Cerebellum (tissue), 5 donors: ENCODE data around the gene BMP8B.

GRCh38 chr1:39625063-39625976 is 14.1 kb downstream of the HEYL start:
- PRO-cap, 3 experiments: no peak in any of the 3 experiments
- RAMPAGE, long total RNA: no peak

GRCh38 chr1:39632683-39633298 is 6.7 kb downstream of the HEYL start:
- PRO-cap, 3 experiments: peak in 2 of 3 experiments; most common plus-strand start chr1:39633121 (in 2); most common minus-strand start chr1:39632963 (in 1)
- RAMPAGE, long total RNA: start-site peak on the minus strand at chr1:39632958-39633015, 6 and 11 reads in 2 replicates

DNA sequence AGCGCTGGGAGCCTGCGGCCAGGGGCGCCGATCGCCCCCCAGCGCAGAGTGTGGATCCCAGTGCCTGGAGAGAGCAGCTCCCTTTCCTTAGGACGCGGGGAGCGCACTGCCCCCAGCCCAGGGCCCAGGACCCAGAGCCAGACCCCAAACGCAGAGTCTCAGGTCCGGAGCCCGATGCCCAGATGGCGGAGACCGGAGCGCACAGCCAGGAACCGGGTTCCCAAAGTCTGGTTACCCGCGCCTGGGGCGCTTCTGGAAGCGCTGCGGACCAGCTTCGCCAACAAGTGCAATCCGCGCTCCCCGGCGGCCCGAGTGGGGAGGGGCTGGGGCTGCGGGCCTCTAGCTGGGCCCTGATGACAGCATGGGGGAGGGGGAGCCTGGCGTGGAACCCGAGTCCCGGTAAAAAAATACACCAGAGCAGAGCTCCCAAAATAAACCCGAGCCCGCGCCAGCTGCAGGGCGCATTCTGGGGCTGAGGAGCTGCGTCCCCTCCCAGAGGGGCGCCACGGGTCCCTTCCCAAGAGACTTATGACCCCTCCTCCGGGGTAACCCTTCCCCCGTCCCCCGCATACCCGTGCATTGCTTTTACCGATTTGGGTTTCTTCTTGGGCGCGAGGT is 483 bp downstream of the NT5C1A start:
- PRO-cap, 3 experiments: peak in 3 of 3 experiments; most common plus-strand start position 451 of the sequence (in 2); most common minus-strand start position 284 of the sequence (in 1)
- RAMPAGE, long total RNA: no peak

GRCh38 chr1:39788436-39789803 is at the start of gene BMP8B:
Gene BMP8B, minus strand, starts transcription at chr1:39788865.
- PRO-cap, 3 experiments: no peak in any of the 3 experiments
- RAMPAGE, long total RNA: no peak

GRCh38 chr1:39961114-39961380 is 6.1 kb downstream of the MFSD2A start:
- PRO-cap, 3 experiments: no peak in any of the 3 experiments
- RAMPAGE, long total RNA: no peak

GRCh38 chr1:40132693-40133379 is 28.4 kb upstream of the RLF start:
- PRO-cap, 3 experiments: no peak in any of the 3 experiments
- RAMPAGE, long total RNA: no peak

DNA sequence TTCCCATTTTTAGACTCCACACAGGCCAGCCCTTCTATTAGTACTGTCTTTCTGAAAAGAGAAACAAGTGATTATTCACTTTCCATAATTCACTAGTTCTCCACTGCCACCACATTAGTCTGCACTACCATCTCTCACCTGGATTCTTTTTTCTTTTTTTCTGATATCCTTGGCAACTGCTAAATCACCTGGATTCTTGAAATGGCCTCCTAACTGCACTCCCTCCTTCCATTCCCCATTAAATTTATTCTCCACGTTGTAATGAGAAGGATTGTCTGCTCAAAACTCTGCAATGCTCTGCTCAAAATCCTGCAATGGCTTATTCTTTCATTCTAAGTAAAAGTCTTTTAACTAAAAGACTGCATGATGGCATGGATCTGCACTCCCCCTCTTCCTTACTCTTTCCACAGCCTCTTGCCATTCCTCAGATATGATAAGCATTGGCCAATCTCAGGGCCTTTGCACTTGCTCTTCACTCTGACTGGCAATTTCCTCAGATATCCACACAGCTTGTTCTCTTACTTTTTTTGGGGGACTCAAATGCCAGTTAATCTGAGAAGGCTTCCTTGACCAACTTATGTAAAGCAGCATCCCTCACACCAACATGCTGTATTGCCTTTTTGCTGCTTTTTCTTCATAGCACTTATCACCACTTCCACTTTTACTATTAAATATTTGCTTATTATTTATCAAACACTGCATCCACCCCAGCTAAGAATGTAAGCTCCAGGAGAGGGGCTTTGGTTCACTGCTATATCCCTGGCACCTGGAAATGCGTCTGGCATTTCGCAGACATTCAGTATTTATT is 2.9 kb upstream of the ZMPSTE24 start:
- PRO-cap, 3 experiments: no peak in any of the 3 experiments
- RAMPAGE, long total RNA: no peak

DNA sequence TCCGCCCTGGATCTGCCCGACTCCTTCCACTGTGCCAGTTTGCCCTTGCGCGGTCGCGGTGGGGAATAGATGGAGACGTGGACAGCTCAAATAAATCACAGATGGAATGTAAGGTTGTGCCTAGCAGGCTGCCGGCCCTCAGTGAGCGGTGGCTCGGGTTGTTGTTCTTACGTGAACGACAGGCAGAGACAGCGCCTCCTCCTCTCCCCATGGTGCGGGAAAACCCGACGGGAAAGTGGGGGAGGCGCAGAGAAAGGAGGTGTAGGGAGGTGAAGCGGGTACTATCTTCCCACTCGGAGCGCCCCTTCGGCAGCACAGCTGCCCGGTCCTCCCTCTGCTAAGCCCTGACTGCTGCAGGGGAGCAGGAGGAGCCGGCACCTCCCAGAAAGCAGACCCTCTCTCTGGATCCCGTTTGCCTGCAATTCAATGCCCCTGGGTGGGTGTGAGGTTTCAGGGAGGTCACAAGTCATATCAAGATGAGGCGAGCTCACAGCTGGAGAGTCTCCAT is 1.1 kb downstream of the COL9A2 start:
- PRO-cap, 3 experiments: no peak in any of the 3 experiments
- RAMPAGE, long total RNA: no peak

GRCh38 chr1:40339436-40339686 is 22.3 kb upstream of the COL9A2 start:
- PRO-cap, 3 experiments: no peak in any of the 3 experiments
- RAMPAGE, long total RNA: no peak

DNA sequence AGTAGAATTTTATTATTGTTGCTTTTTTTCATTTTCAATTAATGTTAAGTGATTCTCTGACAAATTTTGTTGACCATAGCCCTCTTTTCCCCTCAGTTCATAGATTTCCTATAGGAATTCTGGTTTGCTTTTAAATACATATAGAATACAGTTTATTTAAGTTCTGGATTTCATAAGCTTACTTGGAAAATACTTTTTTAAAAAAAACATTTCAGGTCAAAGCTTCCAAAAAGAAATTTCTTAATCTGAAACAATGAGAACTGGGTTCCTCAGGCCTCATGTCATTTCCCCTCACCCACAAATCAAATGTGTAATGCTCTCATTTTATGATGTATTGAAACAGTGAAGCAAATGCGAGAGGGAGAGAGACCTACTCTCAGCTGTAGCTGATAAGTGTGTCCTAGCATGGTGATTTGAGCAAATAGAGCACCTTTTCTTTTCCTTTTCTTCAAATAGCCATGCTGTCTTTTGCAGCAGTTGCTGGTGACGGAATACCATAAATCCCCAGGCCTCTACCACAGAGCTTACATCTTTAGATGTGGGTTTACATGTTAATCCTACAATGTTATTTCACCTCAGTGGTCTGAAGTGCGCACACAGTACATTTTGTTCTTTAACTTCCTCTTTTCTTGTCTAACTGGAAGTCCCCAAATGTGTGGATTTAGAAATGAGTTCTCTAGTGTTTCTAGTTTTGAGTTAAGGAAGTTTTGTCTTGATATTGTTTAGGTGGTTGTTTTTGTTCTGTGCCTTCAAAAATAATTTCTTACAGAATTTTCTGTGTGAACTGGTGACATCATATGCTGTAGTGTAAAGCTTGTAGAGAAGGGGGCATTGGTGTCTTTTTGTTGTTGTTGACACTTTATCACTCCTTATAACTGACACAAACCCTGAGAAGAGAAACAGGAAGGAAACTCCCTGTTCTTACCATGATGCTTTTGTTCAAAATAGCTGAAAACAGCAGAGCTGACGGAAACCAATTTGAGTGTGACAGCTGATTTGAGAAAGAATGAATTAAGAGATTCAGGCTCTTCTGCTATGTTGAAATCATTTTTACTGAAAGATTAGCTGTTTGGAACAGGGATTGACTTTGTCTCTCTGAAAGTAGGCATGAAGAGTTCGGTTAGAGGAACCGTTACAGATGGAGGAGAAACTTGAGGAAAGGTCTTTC is 12.1 kb downstream of the SMAP2 start:
- PRO-cap, 3 experiments: peak in 1 of 3 experiments; most common plus-strand start position 342 of the sequence (in 1)
- RAMPAGE, long total RNA: no peak

- PRO-cap, 3 experiments: no peak in any of the 3 experiments
- RAMPAGE, long total RNA: no peak
Measured at GRCh38 chr1:40389290-40389810, 15.8 kb downstream of the SMAP2 start.

DNA sequence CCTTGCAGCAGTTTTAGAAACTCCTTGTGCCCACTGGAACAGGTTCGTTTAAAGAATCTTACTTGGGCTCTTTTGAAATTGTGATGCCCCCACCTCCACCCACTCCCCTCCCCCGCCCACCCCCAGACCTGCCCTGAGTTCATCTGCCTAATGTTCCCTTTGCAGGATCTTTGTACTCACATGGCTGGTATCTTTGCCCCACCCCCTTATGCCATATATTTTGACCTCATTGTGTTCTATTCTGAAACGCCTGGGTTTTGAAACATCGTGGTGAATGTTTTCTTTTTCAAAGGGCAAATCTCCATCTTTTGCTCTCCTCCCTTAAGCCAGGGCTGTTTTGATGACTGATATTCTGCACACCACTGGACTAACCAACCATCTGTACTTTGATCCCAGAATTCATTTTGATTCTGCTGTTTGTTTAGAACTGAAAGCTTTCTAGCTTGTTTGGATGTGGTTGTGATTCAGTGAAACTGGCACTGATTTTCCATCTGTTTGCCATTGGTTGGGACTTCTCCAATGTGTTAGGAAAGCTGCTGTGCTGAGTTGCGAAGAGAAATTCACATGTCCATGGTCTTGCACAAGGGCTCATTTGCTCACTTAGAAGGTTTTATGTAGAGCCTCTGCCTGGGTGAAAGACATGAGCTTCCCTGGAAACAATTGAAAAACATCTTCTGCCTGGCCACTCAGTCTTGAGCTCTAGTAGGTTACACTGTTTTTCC is 16.4 kb downstream of the SMAP2 start:
- PRO-cap, 3 experiments: no peak in any of the 3 experiments
- RAMPAGE, long total RNA: no peak

DNA sequence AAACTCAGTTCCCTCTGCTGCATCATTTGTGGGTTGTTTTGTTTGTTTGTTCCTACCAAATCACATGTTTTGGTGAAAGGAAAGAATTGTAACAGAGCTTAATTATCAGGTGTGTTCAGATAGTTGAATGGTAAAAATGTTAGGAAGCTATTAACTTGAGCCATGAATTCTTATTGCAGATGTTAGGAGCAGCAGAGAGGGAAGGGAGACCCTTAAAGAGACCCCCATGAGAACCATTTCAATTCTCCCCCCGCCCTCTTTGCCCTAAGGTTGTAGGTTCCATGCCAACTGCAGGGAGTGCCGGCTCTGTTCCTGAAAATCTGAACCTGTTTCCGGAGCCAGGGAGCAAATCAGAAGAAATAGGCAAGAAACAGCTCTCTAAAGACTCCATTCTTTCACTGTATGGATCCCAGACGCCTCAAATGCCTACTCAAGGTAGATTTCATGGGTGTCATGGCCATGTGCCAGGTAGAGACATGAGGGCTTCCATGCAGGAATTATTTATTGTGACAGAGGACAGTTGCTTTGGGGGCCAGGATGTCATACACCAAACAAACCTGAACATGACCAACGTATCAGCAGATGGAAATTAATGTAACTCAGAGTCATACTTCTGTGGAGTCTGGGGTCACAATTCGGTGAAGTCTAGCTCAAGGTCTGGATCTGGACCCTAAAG is 34.2 kb upstream of the ZFP69B start:
- PRO-cap, 3 experiments: no peak in any of the 3 experiments
- RAMPAGE, long total RNA: no peak

DNA sequence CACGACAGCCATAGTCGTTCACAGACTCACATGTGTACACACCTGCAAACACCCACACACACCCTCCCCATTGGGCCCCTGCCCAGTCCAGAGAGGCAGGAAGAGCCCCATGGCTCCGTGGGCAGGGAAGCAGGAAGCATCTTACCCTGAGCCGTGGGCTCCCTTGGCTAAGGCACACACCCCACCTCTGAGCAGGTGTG is 16.2 kb downstream of the RIMS3 start:
- PRO-cap, 3 experiments: no peak in any of the 3 experiments
- RAMPAGE, long total RNA: no peak

GRCh38 chr1:40690593-40691008 is 903 bp upstream of the NFYC start:
- PRO-cap, 3 experiments: no peak in any of the 3 experiments
- RAMPAGE, long total RNA: no peak

GRCh38 chr1:40708531-40709917 is 17.5 kb downstream of the NFYC start:
- PRO-cap, 3 experiments: peak in 3 of 3 experiments; most common plus-strand start chr1:40709333 (in 3); most common minus-strand start chr1:40709156 (in 1)
- RAMPAGE, long total RNA: no peak

DNA sequence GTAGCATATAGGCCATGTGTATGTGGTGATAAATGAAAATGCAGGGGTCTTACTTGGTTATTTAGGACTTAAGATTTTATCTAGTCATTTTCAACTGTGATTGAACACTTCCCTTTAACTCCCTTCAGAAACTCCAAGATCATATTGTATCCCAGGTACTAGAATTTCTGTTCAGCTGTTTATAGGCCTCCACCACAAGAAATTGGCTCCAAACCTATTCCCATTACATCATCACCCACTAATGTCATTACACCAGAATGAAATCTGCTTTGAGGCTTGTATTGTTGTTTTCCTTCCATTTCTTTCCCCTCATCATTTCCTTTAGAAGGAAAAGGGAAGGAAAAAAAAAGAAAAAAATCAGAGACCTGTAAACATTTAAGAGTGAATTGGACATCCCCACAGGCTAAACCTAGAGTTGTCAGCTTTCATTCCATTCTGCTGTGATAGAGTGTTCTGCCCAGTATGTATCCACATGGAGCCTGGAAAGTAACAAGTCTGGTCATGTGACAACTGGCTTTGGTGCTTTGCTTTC is 44.5 kb downstream of the NFYC start:
- PRO-cap, 3 experiments: no peak in any of the 3 experiments
- RAMPAGE, long total RNA: no peak

DNA sequence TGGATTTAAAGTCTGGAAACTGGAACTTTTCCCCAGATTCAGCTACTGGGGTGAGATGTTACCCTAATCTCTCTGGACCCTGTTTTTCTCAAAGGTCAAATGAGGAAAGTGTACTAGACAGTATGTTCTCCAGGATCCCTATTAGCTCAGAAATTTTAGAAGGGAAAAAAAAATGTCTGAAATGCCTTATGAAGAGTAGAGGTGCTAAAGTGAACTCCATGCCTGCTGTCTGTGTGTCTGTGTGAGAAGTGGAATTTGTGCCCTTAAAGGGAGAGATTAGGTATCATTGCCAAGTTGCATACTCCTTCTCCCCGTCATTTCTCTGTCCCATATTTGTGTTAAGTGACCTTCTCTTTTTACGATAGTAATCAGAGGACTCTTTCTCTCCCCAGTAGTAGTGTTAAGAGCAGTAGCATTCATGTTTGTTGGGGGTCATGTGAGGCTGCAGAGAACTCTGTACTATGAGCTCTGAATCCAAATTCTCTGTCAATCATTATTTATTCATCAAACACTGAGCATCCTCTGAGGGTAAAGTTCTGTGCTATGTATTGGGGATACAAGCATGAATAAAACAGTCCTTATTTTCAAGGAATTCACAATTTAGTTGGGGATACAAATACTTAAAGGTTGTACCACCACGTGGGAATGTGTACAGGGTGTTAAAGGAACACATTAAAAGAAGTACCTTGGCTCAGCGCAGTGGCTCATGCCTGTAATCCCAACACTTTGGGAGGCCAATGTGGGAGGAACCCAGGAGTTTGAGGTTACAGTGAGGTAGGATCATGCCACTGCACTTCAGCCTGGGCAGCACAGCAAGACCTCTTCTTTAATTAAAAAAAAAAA is 25.0 kb upstream of the KCNQ4 start:
- PRO-cap, 3 experiments: no peak in any of the 3 experiments
- RAMPAGE, long total RNA: no peak

DNA sequence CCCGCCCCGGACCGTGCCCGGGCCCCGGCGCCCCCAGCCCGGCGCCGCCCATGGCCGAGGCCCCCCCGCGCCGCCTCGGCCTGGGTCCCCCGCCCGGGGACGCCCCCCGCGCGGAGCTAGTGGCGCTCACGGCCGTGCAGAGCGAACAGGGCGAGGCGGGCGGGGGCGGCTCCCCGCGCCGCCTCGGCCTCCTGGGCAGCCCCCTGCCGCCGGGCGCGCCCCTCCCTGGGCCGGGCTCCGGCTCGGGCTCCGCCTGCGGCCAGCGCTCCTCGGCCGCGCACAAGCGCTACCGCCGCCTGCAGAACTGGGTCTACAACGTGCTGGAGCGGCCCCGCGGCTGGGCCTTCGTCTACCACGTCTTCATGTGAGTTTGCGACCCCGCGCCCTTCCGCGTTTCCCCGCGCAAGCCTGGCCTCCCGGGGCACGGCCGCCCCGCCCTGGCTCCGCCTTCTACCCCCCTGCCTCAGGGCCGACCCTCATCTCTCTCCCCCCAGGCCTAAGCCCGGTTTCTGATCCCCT is 516 bp downstream of the KCNQ4 start:
- PRO-cap, 3 experiments: peak in 1 of 3 experiments; most common plus-strand start position 309 of the sequence (in 1); most common minus-strand start position 281 of the sequence (in 1)
- RAMPAGE, long total RNA: no peak

DNA sequence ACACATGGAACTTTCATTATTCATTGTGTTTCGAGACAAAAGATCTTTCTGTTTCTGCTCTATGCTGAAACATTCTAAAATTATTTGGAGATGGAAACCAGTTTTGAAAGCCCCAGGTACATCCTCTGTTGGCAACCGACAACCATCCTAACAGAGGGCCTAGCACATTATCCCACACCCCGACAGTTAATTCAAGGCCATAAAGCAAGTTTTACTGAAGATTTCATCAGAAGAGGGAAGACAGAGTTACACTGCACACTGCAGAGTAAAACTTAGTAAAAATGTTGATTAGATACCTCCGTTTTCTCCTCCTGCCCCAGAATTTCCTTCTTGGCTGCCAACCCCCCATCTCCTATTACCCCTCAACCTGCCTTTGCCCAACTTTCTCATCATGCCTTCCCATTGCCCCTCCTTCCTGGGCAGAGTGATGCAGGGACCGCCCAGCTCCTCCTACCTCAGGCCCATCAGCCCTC is 52.8 kb upstream of the CITED4 start:
- PRO-cap, 3 experiments: no peak in any of the 3 experiments
- RAMPAGE, long total RNA: no peak